HT-29 (cell line): ENCODE data around the genes MTFR2, SLC35D3 and IL20RA.

GRCh38 chr6:136249887-136250962 is at the start of gene MTFR2:
Gene MTFR2 (minus strand): TSS chr6:136250311.
- RAMPAGE, long total RNA: no peak

DNA sequence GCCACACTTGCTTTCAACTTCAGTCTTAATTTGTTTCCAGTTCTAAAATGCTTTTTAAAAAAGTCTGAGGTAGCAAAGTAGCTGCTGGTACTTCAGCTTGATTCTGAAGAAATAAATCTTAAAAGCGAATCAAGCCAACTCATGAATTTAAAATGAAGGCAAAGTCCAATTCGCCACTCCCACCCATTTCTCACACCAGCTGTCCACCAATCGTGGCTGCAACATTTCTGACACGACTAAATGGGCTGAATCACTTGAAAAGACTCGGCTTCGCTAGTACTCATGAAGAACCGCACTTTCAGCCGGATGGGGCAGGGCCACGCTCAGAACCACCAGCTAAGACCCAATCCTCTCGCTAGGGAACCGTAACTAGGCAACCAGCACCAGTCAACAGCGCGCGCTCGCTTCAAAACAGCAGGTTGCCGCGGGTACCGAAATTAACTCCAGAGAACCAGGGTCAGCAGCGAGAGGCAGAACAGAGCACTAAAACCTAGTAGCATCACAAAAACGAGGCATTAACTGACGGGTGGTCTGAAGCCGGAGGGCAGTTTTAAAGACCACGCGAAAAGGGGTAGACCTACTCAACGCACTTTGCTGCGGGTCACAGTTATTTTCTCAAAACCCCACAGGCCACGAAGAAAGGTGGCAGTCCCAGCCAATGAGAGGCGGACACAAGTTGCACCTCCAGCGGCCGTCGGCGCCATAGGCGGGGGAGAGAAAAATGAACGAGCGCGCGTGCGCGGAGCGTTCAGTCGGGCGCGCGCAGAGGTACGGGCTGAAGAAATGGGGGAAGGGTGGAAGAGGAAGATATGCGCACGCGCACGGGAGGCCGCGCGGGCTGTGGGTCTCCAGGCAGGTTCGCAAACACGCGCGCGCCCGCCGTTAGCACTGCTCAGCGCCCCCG is 777 bp downstream of the BCLAF1 start:
- RAMPAGE, long total RNA: no peak

GRCh38 chr6:136563340-136563851 is 13.2 kb upstream of the MAP7 start:
- RAMPAGE, long total RNA: no peak

- RAMPAGE, long total RNA: no peak
Measured at GRCh38 chr6:136593054-136593654, 42.9 kb upstream of the MAP7 start.

- RAMPAGE, long total RNA: no peak
Measured at GRCh38 chr6:136788206-136789055, 3.8 kb downstream of the MAP3K5 start.

- RAMPAGE, long total RNA: no peak
Measured at GRCh38 chr6:136922134-136922872, at the start of gene SLC35D3. Gene SLC35D3 (plus strand): TSS chr6:136922301.

DNA sequence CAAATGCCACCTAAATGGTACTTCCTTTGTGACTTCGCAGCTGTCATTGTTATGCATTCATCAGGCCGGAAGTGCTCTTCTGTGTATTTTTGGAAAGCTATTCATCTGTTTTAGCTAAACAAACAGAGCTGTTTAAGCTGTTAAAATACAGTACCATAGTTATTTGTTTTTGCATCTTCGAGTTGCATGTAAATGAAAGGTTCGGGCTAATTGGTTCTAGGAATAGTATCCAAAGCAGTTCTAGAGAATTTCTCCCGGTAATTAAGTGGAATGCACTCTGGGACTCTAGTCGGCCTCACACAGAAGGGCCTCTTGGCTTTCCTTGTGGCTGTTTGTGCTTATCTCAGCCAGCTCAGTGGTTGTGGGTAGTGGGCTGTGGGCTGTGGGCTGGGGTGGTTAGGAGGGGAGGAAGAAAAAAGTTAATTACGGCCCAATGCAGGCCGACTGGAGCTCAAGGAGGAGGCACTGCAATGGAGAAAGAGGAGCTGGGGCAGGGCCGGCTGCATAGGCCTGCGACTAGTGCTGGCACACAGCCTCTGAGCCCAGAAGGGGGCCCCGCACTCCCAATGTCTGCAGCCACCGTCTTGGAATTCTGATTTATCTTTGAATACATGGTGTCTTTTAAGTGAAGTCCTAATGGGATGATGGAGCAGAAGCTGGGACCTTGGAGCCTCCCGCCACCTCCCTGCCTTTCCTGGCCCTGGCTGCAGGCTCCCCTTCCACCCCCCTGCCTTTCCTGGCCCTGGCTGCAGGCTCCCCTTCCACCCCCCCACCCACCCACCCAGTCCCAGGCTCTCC is 35.0 kb downstream of the SLC35D3 start:
- RAMPAGE, long total RNA: no peak

GRCh38 chr6:137044829-137045460 is at the start of gene IL20RA:
Gene IL20RA (minus strand): TSS chr6:137044965.
- RAMPAGE, long total RNA: no peak

- RAMPAGE, long total RNA: no peak
Measured at GRCh38 chr6:137216651-137217747, 2.2 kb downstream of the IFNGR1 start.

DNA sequence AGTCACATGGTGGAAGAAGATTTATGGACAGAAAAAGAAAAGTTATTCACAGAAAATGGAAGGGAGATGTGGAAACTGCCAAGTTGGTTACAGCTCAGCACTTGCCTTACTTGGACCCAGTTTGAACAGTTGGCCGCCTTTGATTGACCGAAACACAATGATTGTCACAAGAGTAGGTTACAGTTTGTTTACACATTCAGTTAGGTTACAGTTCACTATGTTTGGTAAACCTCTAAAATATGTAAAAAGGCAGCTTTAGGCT is 116.2 kb downstream of the OLIG3 start:
- RAMPAGE, long total RNA: no peak

- RAMPAGE, long total RNA: no peak
Measured at GRCh38 chr6:137387281-137388005, 106.8 kb downstream of the OLIG3 start.

DNA sequence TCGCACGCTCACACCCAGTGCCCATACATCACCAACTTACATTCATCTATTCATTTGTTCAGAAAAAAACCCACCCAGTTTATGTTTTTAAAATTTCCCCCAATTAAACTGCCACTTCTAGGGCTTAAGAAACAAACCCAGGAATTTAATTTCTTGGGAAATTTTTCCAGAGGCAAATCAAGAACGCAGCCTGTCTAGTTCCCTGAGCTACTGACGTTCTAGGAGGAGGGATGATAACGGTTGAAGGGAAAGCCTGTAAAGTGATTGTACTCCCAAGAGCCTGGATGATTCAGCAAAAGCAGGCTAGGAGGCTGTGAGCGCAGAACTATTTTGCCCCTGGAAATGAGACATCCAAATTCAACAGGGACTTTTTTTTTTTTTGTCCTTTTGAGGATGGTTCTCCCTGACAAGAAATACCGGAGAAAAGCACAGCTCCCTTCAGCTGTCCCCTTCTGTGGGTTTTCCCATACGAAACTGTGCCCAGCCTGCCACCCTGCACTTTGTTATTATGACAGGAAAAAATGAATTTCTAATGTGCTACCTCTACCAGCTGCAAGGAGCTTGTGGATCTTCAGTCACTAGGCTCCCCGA is 77.4 kb downstream of the OLIG3 start:
- RAMPAGE, long total RNA: no peak

GRCh38 chr6:137749407-137750364 is 117.4 kb upstream of the TNFAIP3 start:
- RAMPAGE, long total RNA: no peak

- RAMPAGE, long total RNA: no peak
Measured at GRCh38 chr6:137780201-137781249, 86.5 kb upstream of the TNFAIP3 start.

GRCh38 chr6:137878299-137879013 is 11.4 kb downstream of the TNFAIP3 start:
- RAMPAGE, long total RNA: no peak

GRCh38 chr6:138404617-138405377 is 774 bp downstream of the HEBP2 start:
- RAMPAGE, long total RNA: no peak

- RAMPAGE, long total RNA: no peak
Measured at GRCh38 chr6:138411092-138411698, 7.2 kb downstream of the HEBP2 start.

DNA sequence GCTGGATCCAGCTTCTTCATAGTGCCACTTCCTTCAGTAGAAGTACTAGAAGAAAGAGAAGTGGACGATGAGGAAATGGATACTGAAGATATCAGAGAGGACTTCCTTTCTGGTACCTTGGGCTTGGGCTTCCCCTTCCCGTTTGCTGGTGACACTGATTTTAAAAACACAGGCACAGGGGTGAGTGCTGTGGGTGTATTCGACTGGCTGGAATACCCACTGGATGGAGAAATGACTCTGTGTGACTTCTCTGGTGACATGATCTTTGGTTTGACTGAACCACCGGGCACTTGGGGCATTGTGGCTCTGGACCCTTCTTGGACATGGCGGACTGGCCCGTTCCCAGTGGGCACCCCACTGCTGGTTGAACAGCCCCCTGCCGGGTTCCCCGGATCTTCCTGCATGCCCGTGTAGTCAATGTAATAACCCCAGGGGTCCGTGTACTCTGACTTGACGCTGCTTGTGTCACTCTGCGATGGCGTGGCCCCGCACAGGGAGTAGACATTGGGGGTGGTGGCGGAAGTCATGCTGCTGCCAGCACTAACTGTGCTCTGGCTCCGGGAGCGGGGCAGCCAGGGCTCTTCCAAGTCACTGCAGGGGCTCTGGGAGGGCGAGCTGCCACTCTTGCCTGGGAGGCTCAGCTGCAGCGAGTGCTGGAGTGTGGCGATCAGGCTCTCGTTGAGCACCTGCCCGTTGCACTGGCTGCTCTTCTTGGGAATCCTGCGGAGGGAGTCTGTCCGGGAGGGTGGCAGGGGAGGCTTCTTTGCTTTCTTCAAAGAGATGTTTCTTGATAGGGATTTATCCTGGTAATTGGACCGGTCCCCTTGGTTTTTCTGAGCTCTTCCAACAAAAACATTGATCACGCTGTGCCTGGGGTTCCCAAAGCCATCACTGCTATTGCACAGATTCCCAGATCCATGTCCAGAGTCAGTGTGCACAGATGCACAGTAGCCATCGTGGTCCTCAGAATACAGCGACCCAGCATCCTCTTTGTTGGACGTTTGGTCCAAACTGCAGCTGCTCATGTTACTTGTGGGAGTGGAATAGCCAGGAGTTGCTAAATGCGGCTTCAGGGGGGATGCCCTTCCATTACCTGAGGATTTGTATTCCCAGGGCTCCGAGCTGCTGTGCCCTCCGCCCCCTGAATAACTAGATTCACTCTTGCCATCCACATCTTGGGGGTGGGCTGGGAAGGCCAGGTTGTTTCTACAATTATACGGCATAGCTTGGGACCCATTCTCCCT is 28.0 kb downstream of the HEBP2 start:
- RAMPAGE, long total RNA: no peak

- RAMPAGE, long total RNA: no peak
Measured at GRCh38 chr6:138439361-138440069, 35.5 kb downstream of the HEBP2 start.

- RAMPAGE, long total RNA: no peak
Measured at GRCh38 chr6:138486484-138487109, 12.7 kb downstream of the NHSL1 start.